Measurements from ENCODE around the genes ZNF544 and TRIM28.

DNA sequence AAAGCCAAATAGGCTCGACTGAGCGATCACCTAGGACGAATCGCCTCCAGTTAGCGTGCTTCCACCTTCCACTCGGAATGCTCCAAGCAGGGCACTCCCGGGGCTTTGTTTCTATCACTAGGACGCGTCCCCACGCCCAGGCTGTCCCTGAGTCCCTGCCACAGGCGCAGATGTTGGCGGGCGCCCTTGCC is 505 bp upstream of the ZNF544 start:
- PRO-cap: no peak

- PRO-cap: bidirectional peak, plus-strand start at chr19:58228919, minus-strand start at chr19:58228828
Observed at GRCh38 chr19:58228505-58229187, at the start of gene ZNF544. Gene ZNF544 (plus strand): TSS chr19:58228914.

DNA sequence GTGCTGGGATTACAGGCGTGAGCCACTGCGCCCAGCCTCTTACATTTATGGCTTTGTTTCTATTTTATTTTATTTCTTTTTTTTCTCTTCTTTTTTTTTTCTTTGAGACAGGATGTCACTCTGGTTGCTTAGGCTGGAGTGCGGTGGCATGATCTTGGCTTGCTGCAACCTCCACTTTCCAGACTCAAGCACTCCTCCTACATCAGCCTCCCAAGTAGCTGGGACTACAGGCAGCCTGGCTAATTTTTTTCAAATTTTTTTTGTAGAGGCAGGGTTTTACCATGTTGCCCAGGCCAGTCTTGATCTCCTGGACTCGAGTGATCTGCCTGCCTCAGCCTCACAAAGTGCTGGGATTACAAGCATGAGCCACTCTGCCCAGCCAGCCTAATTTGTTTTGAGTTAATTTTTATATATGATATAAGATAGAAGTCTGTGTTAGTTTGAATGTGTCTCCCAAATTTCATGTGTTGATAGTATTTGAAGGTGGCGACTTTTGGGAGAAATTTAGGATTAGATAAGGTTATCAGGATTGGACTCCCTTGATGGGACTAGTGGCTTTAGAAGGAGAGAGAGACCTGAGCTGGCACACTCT is 4.2 kb downstream of the ZNF8 start:
- PRO-cap: no peak

- PRO-cap: no peak
Observed at GRCh38 chr19:58396048-58396751, 744 bp downstream of the RNF225 start.

GRCh38 chr19:58511419-58511670 is 447 bp downstream of the SLC27A5 start:
- PRO-cap: no peak

GRCh38 chr19:58513548-58514448 is 2.0 kb upstream of the SLC27A5 start:
- PRO-cap: unidirectional peak, plus-strand start at chr19:58514257

GRCh38 chr19:58543873-58544566 is at the start of gene TRIM28:
Gene TRIM28 (plus strand): TSS chr19:58544064.
- PRO-cap: bidirectional peak, plus-strand start at chr19:58544091, minus-strand start at chr19:58544116; bidirectional peak, plus-strand start at chr19:58544457, minus-strand start at chr19:58544167

DNA sequence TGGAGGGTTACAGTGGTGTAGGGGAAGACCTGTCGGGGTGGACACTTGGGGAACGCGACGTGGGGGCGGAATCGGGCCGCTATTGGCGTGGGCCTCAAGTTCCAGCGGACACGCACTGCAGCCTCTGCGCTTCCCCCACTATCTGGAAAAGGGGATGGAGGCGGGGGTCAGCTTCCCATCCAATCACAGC is 939 bp upstream of the UBE2M start:
- PRO-cap: bidirectional peak, plus-strand start outside the sequence, minus-strand start at position 117 of the sequence

DNA sequence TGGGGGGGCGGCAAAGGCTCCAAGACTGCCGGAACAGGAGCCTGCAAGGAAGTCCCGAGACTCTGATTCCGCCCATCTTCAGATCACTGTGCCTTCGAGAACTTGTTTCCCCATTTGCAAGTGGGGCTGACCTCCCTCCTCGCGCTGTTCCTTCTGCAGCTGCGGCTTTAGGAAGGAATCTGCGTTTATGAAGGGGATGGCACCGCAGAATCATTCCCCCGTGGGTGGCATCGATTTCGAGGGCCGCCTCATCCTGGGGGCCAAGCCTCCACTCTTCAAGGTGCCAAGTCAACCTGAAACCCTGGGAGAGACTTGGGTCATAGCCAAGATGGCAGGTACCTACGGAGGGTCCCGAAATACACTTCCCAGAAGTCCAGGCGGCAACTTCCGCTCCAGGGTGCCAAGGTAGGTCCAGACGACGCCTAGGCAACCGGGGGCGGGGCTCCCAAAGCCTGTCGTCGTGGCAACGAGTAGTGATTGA is 676 bp downstream of the MZF1 start:
- PRO-cap: no peak